ENCODE data around the genes PLCG1 and CHD6.

- PRO-cap, result no peak
Measured at GRCh38 chr20:38532781-38533188, 48.2 kb upstream of the ADIG start.

GRCh38 chr20:38833445-38834177 is 28.1 kb downstream of the PPP1R16B start:
- PRO-cap, result no peak

DNA sequence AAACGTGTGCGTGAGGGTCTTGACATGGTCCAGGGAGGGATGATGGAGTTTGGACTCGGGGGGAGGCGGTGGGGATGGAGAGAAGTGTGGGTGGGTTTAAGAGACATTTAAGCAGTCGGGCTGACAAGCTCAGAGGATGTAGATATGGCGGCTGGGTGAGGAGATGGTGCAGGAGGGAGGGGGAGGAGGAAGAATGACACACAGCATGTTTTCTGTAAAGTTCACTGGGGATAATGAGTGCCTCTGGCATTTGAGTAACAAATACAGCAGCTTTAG is 107.8 kb downstream of the DHX35 start:
- PRO-cap, result unidirectional peak, plus-strand start at position 56 of the sequence

DNA sequence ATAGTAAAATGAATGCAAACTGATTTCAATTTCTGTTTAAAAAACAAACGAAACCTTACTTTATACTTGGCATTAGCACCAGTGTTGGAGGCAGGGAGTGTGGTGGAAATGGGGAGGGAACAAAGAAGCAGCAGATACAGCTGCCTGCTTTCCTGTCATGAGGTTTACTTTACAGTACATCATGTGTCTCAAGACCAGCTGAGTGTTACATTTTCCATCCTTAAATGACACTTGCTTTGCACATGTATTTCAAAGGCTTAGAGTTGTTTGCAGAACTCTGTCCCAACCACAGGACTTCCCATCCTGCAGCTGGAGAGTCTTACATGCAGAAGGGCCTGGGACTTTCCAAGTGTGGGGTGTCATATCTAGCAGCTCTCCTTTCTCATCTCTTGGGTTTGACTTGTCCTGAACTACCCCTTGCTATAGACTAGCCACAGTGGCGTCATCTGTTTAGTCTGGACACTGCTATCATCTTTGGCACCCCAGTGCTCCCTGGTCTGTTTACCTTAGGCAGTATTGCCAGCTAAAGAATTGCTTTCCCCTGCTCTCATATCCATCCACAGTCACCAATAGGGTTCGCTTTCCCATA is 396.0 kb downstream of the DHX35 start:
- PRO-cap, result no peak

DNA sequence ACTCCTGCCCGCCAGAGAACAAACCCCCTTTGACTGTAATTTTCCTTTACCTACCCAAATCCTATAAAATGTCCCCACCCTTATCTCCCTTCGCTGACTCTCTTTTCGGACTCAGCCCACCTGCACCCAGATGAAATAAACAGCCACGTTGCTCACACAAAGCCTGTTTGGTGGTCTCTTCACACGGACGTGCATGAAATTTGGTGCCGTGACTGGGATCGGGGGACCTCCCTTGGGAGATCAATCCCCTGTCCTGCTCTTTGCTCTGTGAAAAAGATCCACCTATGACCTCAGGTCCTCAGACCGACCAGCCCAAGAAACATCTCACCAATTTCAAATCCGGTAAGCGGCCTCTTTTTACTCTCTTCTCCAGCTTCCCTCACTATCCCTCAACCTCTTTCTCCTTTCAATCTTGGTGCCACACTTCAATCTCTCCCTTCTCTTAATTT is 419.7 kb downstream of the MAFB start:
- PRO-cap, result no peak

DNA sequence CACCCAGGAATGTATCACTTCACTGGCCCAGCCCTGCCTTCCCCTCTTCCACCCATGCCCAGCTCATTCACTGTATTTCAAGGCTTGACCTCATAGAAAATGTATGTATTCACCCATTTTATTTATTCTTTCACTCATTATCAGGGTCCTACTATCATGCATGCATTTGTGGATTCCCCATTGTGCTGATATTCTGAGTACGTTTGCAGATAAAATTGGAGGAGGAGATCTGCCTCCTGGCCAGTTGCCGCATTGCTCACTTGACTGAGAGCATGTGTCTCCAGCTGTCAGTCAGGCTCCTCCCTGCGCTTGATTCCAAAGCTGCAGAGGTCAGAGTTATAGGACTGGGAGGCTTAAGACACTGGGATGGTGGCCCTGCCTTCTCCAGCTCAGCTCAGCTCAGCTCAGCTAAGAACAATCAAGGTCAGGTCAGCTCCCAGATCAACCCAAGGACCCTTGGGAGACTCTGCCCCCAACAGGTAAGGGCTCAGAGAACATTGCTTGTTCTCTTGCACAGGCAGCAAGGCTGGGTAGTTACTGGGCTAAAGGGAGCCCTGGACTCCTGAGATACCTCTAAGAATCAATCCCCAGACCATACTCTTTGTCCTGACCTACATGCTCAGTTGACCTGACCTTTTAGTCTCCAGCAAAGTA is 104.6 kb downstream of the MAFB start:
- PRO-cap, result no peak

GRCh38 chr20:40685448-40685869 is 3.6 kb downstream of the MAFB start:
- PRO-cap, result no peak

DNA sequence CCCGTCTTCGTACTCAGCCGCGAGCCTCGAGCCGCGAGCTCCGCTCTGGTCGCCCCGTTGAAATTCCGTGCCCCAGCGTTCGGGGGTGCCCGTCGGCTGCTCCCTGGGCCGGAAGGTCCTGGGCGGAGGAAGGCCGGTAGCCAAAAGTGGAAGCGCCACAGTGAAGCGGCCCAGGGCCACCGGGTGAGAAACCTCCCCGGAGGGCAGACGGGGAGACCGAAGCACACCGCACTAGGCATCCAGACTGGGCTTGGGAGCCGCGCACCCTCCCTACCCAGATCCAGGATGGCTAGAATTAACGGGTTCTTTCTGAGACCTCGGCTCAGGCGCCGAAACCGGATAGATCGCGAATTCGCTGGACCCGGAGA is 1.3 kb upstream of the MAFB start:
- PRO-cap, result no peak

DNA sequence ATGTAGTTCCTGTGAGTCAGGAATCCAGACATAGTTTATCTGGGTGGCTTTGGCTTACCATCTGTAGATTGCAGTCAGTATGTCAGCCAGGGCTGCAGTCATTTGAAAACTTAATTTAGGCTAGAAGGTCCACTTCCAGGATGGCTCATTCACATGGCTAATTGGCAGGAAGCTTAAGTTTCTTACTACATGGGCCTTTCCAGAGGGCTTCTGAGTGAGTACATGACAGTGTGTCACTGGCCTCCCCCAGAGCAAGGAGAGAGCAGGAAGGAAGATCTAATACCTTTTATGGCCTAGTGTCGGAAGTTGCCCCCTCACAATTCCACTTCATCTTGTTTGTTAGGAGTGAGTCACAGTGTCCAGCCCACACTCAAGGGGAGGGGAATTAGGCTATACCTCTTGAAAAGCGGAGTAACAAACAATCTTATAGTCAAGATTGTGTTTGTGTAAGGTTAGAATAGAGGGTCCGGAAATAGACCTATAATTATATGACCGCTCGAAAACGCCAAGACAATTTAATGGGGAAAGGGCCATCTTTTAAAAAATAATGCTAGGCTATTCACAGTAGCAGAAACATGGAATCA is 29.8 kb downstream of the TOP1 start:
- PRO-cap, result no peak

- PRO-cap, result no peak
Measured at GRCh38 chr20:41061180-41061641, 32.6 kb downstream of the TOP1 start.

DNA sequence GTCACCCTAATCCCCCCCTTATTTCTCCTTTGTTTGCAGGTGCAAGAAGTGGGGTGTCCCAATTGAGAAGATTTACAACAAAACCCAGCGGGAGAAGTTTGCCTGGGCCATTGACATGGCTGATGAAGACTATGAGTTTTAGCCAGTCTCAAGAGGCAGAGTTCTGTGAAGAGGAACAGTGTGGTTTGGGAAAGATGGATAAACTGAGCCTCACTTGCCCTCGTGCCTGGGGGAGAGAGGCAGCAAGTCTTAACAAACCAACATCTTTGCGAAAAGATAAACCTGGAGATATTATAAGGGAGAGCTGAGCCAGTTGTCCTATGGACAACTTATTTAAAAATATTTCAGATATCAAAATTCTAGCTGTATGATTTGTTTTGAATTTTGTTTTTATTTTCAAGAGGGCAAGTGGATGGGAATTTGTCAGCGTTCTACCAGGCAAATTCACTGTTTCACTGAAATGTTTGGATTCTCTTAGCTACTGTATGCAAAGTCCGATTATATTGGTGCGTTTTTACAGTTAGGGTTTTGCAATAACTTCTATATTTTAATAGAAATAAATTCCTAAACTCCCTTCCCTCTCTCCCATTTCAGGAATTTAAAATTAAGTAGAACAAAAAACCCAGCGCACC is 14.1 kb upstream of the PLCG1 start:
- PRO-cap, result no peak

GRCh38 chr20:41137322-41137919 is at the start of gene PLCG1:
Gene PLCG1, plus strand, starts transcription at chr20:41137543.
- PRO-cap, result bidirectional peak, plus-strand start at chr20:41137547, minus-strand start at chr20:41137358

GRCh38 chr20:41172882-41173606 is 35.7 kb downstream of the PLCG1 start:
- PRO-cap, result no peak

DNA sequence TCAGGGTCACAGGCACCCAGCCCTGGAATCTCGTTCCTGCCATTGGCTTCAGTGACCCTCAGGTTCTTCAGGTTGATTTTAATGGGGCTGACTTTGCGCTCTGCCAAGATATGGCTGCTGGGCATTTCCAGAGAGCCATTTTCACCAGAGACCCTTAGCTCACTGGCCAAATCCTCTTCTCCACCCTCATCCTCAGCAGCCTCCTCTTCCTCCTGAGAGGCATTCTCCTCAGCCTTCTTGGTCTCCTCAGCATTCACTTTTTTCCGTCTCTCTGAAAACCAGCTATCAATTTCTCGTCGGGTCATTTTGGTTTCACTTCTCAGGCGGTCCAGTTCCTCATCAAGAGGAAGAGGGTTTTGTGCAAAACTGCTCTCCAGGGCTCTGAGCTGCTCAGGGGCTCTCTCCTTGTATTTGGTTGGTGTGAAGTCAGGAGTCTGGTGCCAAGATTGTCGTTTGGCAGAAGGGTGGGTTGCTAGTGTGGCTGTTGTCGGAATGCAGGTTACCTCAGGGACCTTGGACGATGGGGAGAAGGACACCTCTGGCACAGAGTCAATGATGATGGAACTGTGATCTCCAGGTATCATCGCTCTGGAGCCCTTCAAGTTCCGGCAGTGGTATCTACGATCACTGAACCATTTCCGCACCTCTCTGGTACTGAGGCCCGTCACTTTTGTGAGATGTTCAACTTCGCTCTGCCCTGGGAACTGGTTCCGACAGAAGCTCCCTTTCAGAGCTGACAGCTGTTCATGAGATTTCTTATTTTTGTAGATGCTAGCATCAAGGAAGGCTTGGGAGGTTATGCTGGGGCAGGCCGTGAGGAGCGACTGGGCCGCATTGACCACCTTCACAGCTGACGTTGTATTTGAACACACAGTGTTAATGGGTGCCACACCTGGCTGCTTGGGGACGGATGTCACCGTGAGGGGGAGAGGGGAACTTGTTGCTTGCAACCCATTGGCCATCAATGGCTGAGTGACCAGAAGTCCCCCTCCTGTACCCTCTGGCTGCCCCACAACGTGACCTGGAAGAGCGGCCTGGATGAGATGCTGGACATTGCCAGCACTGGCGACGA is 65.7 kb downstream of the PLCG1 start:
- PRO-cap, result no peak

DNA sequence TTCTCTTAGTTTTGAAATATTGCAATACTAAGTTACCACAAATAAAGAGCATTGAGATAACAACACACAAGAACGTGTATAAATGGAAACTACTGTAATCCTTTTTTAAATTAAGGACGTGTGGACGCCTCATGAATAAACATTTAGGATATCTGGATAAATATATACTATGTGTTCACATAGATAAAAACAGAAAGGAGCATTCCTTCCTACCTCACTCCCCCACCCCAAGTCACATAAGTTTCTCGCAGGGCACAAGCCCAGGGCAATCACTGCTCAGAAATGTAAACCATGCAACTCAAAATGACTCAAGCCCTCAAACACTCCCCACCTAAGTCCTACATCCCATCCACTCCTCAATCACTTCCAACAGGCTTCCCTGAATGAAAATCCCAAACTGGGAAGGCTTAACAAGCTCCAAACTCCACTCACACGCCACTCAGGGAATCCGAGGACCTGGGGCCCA is 1.1 kb downstream of the ZHX3 start:
- PRO-cap, result unidirectional peak, plus-strand start at position 334 of the sequence

- PRO-cap, result no peak
Measured at GRCh38 chr20:41392825-41393286, 26.2 kb upstream of the EMILIN3 start.

- PRO-cap, result no peak
Measured at GRCh38 chr20:41594396-41595229, 23.6 kb downstream of the CHD6 start.

DNA sequence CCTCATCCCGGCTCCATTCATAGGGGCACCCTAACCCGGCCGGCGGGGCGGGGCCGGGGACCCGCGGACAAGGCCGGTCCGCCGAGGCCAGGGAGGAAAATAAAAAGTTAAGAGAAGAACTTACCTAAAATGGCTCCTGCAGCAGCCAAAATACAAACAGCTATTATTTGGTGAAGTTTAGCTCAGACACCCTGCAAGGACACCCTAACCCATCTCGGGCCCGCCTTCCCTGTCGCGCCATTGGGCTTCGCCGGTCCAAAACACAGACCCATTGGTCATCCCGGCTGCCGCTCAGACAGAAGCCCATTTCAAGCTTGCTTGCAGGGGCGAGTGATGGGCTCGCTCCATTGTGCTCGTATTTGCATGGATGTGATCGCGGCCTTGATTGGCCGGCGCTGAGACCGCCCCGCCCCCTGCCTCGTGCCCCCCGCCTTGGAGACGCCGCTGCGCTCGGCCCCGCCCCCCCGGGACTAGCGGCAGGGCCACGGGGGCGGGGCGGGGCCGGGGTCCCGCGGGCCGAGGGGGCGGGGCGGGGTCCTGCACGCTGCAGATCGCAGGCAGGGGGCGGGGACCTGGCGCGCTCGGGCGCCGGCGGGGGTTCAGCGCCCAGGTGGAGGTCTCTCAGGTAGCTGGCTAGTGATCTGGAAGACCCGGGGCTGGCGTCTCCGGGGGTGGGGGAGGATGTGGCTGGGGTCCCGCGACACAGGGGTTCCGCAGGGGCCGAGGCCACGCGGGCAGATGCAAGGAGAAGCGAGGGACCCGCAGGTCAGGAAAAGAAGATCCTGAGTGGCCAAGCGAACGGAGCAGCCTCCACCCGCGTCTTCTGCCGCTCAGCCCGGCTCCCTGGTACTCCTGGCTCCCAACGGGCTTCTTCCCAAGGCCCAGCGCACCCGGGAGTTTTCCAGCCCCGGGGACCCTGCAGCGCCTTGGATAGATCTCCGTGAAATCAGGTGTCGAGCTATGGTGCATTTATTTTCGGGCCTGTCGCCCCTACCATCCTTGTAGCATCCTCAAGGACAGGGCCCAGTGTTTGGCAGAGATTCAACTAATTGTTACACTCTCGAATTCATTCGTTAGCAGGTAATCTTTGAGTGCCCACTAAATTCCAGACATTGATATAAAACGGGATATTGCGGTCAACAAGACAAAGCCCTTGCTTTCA is at the start of gene CHD6:
CHD6 (minus strand) TSS at position 162 of the 1,162 bp plus-strand sequence.
- PRO-cap, result unidirectional peak, minus-strand start at position 231 of the sequence

GRCh38 chr20:41692463-41693098 is 74.4 kb upstream of the CHD6 start:
- PRO-cap, result unidirectional peak, plus-strand start at chr20:41693002; unidirectional peak, plus-strand start at chr20:41693046

DNA sequence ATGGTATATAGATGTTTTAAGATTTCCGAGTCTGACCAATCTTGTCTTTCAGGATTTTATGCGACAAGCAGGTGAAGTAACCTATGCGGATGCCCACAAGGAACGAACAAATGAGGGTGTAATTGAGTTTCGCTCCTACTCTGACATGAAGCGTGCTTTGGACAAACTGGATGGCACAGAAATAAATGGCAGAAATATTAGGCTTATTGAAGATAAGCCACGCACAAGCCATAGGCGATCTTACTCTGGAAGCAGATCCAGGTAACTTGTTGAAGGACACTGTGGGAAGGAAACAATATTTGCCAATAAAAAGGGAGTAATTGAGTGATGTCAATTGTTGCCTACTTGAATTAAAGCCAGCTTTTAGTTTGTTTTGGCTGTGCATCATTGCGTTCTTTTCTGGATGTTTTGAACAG is 2.3 kb downstream of the SRSF6 start:
- PRO-cap, result no peak

All from anterior vena cava (tissue), 1 donor.